ENCODE results near the genes CD1C, OR10T2, OR6Y1, OR6P1 and SPTA1.

- RRBS: 4% methylated on average over 7 of the region's 63 CpGs
Measured at GRCh38 chr1:156927355-156928154, 7.1 kb downstream of the LRRC71 start.

DNA sequence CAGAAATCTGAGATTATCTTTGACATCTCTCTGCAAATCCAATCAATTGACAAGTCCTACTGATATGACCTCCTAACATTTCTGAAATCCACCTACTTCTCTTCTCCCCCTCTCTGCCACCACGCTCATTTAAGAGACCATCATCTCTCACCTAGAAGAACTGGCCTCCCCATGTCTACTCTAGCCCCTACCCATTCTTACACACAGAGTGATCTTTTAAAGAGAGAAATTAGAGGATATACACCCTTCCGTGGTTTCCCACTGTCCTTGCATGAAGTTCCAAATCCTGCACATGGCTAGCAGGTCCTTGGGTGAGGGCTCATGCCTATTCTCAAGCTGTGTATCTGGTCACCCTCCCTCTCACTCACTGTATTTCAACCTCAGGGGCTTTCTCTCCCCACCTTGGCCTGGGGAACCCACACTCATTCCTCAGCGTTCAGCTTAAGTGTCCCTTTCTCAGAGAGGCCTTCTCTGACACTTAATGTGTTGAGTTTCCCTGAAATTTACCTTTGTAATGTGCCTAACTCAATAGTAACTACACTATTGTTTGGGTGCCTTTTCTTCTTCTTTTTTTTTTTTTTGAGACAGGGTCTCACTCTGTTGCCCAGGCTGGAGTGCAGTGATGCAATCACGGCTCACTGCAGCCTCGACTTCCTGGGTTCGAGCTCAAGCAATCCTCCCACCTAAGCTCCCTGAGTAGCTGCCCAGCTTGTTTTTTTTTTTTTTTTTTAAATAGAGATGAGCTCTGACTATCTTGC is 50.4 kb downstream of the ARHGEF11 start:
- RRBS: no CpG with 5 or more reads among the region's 6 CpGs

DNA sequence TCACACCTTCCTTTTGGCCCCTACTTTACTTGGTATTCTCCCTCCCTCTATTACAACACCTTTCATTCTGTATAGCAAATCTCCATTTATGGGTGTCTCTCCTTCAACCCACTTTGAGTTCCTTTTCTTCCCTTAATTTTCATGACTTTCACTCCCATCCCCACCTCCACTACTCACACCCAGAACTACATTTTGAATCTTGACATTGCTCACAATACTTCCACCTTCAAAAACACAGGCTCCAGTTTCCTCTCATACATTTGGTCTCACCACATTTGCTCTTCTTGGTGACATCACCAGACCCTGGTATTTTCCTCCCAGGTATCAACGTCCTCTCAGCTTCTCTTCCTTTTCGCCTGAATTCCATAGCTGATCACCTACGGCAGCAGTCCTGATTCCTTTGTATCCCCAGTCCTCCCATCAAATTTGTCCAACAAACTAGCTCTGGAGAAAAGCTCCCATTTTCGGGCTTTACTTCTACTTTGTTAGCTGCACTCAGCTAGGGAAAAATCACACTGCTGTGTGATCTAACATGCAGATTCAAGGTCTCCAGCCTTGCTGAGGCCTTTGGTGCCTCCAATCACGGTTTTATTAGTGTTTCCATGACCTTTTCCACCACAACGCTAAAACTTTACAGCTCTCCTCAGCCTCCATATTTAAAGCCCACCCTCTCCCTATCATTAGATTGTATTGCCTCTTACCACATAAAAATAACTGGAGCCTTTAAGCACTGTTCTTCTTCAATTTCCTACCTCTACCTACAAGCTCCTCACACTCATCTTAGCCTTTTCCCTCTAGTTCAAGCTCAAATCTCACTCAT is 31.8 kb downstream of the ARHGEF11 start:
- RRBS: no CpG with 5 or more reads among the region's 6 CpGs

DNA sequence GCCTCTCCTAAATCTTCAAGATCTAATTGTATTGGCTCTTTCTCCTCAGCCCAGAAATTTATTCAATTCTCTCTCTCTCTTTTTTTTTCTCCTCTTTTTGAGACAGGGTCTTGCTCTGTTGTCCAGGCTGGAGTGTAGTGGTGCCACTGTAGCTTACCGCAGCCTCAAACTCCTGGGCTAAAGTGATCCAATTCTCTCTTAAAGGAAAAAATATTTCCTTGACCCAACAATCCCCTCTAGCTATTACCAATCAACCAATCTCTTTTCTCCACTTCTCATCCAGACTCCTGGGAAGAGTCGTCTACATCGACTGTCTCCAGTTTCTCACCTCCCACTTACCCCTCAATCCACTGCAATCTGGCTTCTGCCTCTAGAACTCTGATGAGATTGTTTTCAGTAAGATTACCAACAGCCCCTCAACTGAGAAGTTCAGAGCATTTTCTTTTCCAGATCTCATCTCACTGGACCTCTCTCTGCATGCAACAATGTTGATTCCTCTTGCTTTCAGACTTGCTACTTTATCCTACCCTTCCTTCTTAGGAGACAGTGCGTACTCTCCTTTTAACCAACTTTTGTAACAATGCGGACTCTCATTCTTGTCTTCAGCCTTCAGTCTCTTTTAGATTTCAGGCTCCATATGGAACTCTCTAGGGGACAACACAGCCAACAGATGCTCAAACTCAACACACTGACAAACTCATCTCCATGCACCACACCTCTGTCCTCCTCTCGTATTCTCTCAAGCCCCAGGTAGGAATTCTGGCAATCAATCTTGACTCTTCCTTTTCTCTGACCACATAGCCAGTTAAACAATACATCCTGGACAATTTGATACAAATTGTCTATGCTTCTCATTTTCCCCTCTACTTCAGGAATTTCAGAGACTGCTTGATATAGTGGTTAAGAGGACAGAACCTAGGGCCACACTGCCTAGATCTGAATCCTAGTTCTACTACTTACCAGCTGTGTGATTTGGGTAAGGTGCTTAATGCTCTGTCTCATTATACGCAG is 30.9 kb downstream of the ARHGEF11 start:
- RRBS: no CpG with 5 or more reads among the region's 7 CpGs

DNA sequence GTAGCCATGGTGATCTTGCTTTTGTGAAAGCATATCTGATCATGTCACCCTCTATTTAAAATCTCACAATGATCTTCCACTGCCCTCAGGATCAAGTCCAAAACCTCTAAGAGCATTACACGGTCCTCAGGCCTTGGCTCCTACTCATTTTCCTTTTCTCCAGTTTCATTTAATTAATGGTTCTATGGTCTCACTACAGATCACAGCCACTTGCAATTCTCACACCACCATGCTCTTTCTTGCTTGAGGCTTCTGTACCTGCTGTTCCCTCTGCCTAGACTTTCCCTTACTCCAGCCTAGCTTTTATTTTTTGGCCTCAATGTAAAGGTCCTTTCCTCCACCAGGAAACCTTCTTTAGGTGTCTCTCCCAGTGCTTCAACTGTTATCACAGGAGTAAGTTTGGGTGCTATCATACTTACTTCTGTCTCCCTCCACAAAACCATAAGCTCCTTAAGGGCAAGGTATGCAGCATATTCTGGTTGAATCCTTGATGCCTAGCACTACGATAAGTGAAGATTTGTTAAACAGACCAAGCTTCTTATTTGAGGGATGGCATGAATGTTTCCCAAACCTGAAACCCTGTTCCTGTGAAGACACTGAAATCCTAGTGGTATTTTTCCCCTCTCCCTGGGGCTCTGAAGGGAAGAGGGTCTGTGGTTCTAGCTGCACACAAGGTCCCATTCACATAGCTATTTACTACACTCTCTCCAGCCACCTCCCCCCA is 11.9 kb downstream of the ARHGEF11 start:
- RRBS: no CpG with 5 or more reads among the region's 2 CpGs

DNA sequence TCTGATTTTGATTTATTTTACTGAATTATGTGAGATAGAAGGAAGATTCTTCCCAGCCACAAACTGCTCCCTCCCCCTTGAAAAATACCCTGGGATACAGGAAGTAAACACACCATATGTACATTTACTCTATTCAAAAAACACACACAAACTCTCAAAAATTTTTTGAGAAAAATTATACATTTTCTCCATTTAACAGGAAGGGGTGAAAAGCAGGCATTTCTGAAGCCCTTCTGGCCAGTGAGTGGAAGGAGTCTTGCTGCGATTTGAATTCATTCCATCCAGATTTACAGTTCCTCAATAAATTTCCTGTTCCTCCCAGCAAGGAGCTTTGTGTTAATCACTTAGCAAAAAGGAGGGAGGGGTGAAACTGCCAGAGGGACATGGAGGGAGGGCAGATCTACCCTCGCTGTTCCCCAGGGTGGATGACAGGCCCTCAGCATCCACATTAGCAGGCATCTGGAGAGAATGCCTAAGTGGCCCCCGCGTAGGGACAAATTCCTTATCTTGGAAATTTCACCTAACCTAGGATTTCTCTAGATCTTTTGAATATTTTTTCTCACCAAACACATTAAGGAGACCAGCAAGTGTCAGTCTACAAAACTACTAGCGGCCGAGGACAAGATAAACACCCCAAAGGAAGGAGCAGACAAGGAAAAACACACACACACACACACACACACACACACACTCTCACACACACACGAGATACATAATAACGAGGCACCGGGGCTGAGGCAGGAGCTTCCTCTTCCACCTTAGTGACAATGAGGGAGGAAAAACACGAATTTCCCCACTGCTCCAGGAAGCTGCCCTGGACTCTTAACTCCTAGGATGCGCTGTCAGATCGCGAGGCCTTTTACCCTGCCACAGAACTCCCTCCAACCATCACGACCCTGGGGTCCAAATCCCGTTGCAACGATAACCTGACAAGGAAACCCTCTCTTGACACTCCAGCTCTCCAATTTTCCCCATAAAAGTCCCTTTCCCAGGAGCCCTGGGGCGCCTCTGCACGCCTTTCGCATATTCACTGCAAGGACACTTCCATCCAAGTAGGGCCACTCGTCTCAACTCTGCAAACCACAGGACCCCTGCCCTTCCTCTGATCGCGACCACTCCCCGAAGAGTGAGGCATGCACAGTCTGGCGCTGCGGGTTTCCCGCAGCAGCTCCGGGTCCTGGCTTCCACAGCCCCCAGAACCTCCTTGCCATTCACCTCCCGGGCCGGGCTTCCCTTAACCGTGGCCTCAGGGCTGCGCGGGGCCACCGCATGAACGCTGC is 904 bp downstream of the ETV3 start:
- RRBS: 0% methylated on average over 1 of the region's 34 CpGs

- RRBS: no CpG with 5 or more reads among the region's 7 CpGs
Measured at GRCh38 chr1:157403091-157403741, 149.1 kb downstream of the FCRL5 start.

DNA sequence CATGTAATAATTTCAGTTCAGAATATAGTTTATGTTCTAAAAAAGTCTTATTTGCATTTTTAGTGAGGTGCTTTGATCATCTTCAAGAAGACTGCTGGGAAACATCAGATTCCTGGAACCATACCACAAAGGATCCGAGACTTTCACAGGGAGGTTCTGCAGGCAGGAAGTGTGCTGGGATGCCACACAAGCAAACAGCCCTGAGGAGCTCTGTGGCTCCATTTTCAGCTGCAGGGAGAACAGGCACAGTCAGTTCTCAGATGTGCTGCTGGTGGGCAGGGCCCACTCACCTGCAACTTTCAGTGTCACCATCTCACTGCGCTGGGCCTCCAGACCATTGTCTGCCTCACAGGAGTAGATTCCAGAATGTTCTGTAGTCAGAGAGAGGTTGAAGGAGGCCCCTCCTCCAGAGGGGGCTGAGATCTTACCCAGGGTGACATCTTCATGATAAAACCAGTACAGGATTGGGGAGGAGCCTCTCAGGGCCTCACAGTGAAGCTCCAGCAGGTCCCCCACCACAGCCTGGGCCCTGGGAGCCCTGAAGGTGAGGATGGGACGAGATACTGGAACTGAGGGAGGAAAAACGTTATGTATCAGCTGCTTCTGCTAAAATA is 28.2 kb downstream of the FCRL5 start:
- RRBS: no CpG with 5 or more reads among the region's 4 CpGs

DNA sequence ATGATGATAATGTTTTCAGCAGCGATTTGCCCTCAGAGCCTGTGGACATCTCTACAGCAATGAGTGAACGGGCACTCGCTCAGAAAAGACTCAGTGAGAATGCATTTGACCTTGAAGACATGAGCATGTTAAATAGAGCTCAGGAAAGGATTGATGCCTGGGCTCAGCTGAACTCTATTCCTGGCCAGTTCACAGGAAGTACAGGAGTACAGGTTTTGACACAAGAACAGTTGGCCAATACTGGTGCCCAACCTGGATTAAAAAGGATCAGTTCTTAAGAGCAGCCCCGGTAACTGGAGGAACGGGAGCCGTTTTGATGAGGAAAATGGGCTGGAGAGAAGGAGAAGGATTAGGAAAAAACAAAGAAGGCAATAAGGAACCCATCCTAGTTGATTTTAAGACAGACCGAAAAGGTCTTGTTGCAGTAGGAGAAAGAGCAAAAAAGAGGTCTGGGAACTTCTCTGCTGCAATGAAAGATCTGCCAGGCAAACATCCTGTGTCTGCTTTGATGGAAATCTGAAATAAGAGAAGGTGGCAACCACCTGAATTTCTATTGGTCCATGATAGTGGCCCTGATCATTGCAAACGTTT is 9.3 kb upstream of the FCRL3 start:
- RRBS: no CpG with 5 or more reads among the region's 8 CpGs

DNA sequence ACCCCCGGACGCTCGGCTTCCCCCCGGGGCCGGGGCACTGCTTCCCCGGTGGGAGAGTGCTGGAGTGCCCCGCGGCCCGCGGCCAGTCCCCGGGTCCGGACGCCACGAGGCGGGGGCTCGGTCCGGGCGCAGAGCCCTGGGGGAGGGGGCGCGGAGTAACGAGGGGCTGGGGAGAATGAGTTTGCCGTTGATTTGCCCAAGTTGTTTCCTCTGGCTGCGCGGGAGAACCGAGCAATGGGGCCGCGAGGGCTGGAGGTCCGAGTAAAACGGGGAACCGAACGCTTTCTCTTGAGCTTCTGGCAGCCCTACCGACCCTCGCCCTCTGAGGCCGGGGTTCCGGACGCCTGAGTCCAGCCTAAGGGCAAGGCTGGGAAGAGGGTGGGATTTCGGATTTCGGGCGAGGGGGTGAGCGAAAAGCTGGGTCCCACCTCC is 317 bp downstream of the KIRREL1 start:
- RRBS: 1% methylated on average over 6 of the region's 40 CpGs

DNA sequence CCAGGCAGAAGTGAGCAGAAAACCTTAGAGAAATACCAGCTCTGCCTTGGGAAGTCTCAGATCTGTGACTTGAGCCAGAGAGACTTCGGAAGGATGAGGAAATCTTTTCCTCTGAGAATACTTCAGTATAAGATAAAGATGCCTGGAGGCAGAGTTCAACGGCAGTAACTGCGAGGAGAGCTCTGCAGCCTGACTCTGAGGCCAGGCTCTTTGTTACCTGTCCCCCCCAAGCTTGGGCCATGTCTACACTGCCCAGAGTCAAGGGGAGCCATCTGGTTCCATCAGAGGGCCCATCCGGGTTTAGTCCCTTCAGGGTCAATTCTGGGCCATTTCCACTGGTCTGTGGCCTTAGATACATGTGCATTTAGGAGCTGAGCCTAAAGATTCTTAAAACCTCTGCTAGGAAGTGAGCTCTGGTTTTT is 8.6 kb downstream of the KIRREL1 start:
- RRBS: no CpG with 5 or more reads among the region's 4 CpGs

DNA sequence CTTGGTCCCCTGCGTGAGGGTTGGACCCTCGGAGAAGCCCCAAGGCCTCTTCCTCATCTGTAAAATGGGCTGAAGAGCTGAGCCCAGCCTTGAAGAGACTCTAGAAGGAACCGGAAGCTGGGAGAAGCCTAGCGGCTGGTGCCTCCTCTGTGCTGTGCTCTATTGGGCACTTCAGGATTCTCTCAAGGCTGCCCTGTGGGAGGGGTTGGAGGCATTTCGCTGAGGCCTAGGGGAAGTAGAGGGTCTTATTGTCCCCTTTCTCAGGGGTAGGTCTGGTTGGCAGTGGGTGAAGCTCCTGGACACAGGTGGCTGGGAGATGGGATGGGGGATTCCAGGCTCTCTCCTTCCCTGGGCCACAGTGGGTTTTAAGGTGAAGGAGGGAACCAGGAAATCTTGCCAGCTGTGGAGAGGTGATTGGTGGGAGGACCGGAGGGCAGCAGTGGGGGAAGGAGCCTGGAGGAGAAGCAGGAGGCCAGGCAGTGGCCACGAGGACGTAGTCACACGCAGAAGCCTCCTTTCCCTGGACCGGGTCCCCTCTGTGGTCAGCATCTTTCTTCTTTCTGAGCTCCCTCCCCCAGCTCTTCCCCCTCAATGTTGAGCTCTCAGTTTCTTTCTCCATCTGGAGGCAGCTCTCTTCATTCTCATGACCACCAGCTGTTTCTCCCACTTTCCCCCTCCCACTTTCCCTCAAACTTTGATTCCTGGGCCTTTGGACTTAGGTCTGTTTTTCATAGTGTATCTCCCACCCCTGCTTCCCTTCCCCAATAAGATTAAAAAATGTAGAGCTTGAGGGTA is 18.1 kb downstream of the KIRREL1 start:
- RRBS: 5% methylated on average over 4 of the region's 10 CpGs

GRCh38 chr1:158101797-158102508 is 26.1 kb downstream of the SMIM42 start:
- RRBS: no CpG with 5 or more reads among the region's 1 CpG

DNA sequence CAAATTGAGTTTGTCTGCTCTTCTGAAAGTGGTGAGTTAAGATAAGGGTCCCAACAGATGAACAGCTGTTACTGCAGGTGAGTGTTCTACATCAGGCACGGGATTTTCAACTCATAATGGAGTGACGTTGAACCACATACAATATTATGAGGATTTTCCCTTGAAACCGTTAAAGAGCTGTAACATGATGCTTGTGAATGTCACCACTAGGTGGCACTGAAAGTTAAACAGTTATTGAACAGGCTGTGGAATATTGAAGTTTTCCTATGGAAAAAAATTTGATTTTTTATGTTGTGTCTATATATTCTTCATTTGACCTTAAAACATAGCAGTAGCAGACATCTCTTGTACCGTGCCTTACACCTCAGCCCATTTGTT is 23.1 kb downstream of the CD1D start:
- RRBS: no CpG with 5 or more reads among the region's 4 CpGs

GRCh38 chr1:158289571-158290266 is at the start of gene CD1C:
Gene CD1C, plus strand, starts transcription at chr1:158289923.
- RRBS: no CpG with 5 or more reads among the region's 4 CpGs

DNA sequence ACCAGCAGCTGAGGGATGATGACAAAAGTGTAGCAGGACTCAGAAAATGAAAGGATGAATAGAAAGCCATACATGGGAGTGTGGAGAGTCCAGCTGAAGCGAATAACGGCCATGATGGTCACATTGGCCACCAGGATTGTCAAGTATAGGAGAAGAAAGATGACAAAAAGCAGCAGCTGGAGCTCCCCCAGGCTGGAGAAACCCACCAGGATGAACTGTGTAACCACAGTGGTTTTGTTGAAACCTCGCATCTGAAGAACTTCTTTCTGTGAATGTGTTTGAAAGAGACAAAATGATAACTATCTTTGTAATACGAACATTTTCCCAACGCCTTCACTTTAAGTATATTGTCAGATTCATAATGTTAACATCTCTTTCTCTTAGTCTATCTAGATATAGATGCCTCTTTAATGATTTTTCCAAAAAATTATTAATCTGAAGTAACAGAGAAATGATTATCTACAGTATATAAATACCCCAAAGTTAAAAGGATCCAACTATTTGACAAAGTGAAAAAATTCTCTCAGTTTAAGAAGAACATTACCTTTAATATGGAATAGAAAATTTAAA is at the start of gene OR10T2:
Gene OR10T2, minus strand, starts transcription at position 251 of the 570 bp plus-strand sequence.
- RRBS: no CpG with 5 or more reads among the region's 5 CpGs

DNA sequence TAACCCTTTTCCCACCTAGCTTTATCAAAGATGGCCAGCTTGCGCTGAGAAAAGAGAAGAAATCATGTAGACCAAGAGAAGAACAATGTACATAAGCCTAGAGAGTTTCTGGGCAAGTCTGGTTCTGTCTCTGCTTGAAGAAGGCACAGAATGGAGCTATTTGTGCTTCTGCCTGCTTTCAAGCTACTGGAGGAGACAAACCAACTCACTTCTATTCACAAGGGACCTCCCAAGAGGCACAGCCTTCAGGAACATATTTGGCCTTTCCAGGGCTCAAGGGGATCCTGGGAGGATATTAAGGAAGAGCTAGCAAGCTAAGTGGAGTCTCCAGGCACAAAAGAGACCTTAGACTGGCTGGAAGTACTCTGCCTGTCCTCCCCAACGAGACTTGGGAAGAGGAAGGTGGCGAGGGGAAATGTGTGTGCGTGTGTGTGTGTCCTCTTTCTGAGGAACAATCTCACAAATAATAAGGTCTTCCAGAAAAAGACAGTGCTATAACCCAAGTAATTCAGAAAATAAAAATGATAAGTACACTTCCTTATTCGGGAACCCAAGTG is at the start of gene OR6Y1:
Gene OR6Y1, minus strand, starts transcription at position 124 of the 557 bp plus-strand sequence.
- RRBS: no CpG with 5 or more reads among the region's 5 CpGs

- RRBS: no CpG with 5 or more reads among the region's 3 CpGs
Measured at GRCh38 chr1:158570523-158570880, at the start of gene OR6P1. Gene OR6P1, minus strand, starts transcription at chr1:158570580.

GRCh38 chr1:158686019-158686452 is 479 bp downstream of the SPTA1 start:
- RRBS: no CpG with 5 or more reads among the region's 2 CpGs

DNA sequence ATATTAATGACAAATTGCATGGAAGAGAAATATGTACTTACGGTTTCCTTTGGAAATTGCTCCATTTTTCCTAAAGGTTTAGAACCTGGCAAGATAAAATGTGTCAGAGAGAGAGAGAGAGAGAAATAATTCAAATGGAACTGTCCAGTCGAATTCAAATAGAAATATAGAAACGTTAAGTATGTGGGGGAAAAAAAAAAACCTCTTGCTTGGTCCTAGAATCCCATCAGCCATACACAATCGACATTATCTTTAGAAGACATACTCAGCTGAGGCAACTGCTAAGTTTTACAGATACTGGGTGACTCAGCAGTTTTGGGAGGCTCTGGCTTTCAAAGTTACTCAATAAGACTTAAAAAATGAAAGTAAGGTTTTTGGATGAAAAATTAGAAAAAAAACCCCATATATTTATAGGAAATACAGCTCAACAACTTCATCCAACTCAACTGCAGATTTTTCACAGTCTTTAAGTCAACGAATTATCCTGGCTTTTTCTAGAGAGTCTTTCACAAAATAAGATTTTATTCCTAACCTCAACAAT is at the start of gene SPTA1:
Gene SPTA1, minus strand, starts transcription at position 263 of the 541 bp plus-strand sequence.
- RRBS: no CpG with 5 or more reads among the region's 5 CpGs

All from retinal pigment epithelial cell (primary cell).